NB4 (cell line): ENCODE measurements around a stretch of chr1.

DNA sequence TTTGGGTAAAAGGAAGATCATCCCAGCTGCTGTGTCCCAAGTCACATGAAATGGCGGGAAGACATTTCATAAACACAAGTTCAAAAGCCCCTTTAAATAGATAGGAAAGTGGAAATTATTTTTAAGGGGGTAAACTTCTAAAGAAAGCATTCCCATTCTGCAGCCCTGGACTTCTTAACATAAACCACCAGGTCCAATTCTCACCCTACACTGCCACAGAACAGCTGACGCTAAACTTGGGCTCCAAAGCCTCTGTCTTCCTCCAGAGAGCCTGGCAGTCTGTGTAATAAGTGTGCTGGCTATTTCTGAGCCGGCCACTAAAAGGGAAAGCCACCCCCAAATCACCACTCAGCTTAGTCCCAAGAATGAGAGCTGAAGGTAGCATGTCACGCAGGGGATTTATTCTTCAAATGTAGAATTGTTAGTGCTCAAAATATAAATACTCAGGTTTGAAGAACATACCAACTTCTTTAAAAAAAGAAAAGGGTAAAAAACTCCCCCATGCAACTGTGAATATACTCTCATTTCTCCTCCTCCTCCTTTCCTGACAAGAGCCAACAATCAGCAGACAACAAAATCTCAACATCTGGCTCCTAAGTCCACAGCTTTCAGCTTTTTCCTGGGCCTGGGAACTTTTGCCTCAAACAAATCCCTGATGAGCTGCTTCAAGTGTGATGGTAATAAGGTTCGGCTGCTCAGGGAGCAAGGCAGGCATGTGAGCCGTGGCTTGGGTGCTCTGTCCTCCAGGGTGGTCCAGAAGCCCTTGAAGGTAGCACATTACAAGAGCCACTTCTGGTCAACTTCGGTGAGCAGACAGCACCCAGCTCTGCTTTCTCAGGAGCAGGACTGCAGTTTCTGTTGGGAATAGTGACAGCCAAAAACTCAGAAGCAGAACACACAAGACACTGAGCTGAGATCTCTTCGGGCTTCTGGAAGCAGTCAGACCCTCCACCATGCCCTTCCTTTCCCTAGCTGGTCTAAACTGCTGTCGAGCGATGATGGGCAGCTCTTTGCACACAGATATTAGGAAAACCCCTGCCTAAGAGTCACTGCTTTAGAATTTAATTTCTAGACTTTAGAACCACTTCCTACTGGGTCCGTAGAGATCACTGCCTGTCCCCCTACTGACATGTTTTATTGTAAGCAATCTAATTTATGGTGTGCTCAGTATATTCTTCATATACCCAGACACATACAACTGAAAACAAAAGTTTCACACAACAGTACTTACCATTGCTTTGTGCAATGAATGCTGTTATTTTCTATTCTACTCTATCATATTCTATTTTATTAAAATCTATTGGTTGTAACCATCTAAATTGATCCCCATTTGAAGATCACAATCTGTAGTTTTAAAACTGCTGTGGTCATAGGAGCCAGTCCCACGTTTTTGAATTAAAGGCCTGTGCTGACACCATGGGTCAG is 46.2 kb downstream of the ITPKB start:
- RRBS: no CpG with 5 or more reads among the region's 12 CpGs

DNA sequence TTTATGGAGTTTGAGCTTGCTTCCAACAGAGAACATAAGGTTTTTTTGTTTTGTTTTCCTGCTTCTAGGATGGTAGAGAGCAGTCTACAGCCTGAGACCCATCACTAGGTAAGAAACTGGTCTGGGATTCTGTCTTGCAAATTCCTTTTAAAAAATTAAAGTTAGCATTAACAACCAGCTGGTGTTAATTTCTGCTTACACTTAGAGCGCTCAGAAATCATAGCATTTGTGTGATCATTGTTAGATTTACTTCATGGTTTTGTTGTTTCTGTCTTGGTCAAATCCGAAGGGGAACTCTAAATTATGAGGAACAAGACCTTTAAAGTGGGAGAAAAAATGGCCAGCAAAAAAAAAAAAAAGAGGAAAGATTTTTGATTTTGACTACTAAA is 22.3 kb upstream of the PSEN2 start:
- RRBS: no CpG with 5 or more reads among the region's 2 CpGs

GRCh38 chr1:226937983-226938499 is 2.1 kb upstream of the COQ8A start:
- RRBS: no CpG with 5 or more reads among the region's 6 CpGs

DNA sequence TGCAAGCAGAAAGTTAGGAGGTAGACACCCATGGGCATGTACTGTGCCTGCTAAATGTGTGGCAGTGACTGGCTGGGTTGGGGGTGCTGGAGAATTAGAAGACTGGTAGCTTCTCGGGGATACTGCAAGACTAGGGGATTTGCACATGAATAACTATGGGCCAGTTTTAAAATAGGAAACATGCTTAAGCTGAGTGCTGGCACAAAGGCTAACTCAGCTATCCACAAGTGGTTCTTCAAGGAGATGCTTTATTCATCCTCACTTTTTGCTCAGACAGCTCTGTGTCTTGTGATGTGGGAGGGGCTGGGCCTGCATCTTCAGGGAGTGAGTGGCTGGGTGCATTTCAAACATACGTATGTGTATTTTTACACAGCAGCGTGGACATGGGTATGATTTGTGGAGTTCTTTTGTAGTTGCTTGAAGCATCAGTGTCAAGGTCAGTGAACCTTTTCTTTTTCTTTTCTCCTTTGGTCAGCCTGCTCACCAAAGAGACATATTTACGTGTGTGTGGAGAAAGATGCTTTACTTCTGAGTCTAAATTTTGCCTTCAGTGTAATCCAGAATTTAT is 2.3 kb downstream of the COQ8A start:
- RRBS: no CpG with 5 or more reads among the region's 4 CpGs

DNA sequence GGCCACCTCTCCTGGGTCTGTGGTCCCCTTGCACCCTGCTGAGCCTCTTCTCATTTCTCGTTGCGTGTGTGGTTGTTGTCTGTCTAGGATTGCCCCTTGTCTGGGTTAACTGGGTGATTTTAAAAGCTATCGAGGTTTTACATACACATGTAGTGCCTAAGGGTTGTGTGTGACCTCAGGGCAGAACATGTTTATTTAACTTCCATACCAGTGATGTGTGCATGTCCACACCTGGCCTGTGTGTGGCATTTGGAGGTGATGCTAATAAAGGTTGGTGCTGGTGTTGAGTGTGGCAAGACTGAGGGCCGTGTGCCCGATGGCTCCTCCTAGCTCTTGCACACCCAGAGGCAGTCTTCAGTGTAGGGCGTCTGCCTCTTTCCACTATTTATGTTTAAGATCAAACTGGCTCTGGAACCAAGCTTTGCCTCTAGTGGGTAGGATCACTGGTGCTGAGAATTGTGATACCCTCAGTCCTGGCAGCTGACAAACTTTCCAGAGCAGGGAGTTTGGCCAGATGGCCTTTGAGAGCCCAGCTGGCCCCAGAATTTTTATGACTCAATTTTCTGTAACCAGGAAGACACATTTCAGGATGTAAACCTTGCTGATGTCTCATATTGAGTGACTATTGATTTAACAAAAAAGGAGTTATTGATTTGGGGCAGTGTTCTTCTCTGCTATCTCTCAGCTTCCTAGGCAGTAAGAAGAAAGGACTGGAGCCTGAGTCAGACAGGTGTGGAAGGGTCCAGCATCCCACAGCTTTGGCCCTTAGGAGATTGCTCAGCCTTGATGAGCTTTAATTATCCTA is 6.7 kb downstream of the COQ8A start:
- RRBS: no CpG with 5 or more reads among the region's 6 CpGs

GRCh38 chr1:226980729-226981352 is 40.7 kb downstream of the COQ8A start:
- RRBS: 77% methylated on average over 5 of the region's 22 CpGs

- RRBS: 96% methylated on average over 2 of the region's 19 CpGs
Observed at GRCh38 chr1:226986363-226986794, 46.3 kb downstream of the COQ8A start.

GRCh38 chr1:227058081-227058822 is 118.2 kb downstream of the COQ8A start:
- RRBS: no CpG with 5 or more reads among the region's 6 CpGs

DNA sequence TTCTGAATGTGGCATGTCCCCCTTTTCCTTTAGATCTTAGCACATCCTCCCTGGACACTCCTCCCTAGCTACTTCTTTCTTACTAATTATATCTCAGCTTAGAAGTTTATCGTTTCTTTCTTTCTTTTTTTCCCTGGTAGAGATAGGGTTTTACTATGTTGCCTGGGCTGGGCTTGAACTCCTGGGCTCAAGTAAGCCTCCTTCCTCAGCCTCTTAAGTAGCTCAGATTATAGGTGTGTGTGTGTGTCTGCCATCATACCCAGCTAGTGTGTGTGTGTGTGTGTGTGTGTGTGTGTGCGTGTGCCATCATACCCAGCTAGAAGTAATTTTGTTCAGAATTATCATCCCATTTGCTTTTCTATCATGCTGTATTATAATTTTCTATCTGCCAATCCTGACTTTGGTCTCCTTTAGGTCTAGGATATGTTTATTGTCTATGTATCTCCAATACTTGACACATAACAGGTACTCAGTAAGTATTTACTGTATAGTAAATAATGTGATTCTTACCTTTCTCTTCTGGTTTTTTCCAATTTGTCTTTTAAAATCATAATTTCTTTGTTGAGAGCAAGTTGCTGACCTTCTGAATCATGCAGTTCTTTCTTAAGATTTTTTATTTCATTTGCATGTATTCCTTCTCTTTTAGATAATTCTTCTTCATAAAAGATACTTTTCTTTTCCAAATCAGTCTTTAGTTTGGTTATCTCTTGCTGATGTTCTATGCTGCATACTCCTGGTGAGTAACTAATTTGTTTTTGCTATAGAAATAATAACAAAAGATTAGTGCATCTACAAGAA is 160.6 kb downstream of the COQ8A start:
- RRBS: no CpG with 5 or more reads among the region's 2 CpGs

DNA sequence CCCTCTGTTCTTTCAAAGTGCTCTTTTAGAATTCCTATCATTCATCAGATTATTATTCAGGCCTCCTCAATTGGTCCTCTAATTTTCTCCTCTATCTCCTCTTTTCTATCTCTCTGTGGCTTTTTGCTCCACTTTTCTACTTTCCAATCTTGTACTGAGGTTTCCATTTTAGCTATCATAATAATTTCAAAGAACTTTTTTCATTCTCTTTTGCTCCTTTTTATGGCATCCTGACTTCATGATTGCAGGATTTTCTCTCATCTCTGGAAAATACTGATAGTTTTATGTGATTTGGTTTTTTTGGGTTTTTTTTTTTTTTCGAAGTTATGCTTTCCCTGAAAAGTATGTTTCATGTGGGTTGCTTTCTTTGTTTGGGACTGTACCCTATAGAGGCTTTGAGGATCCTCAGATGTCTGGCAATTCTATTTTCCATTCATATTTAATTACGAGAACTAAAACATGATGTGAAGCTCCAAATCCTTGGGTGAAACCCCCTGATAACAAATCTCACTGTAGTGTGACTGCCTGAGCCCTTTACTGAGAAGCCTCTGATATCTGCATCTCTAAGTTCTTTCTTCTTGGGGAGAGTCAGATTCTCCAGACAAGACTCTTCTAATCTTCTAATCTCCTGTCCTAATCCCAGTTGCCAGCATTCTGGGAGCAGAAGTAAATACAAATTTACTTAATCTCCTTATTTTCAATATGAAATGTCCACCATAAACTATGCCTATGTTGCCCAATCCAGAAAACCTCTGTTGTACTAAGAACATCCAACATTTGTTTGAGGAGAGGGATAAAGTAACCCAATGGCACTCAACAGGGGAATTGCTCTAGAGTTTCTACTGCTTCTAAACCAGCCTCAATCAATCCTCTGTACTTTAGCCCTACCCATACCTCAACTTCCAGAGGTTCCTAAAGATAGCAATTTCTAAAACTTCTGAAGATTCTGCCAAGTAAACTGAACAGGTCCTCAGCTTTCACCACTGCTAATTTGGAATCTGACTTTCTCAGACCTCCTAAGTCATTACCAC is 15.3 kb downstream of the CDC42BPA start:
- RRBS: no CpG with 5 or more reads among the region's 2 CpGs

GRCh38 chr1:227312306-227313326 is 5.7 kb downstream of the CDC42BPA start:
- RRBS: no CpG with 5 or more reads among the region's 7 CpGs

DNA sequence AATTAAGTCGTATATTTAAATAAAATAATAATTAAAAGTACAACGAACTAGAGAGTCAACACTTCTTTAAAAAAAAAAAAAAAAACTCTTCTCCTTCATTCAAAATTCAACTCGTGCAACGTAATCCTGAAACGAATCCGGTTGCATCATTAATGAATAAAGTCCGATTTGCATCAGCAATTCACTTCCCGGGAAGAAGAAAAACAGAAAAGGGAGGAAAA is 938 bp downstream of the CDC42BPA start:
- RRBS: no CpG with 5 or more reads among the region's 8 CpGs

- RRBS: 57% methylated on average over 14 of the region's 26 CpGs
Observed at GRCh38 chr1:227787461-227787800, 28.0 kb upstream of the PRSS38 start.

DNA sequence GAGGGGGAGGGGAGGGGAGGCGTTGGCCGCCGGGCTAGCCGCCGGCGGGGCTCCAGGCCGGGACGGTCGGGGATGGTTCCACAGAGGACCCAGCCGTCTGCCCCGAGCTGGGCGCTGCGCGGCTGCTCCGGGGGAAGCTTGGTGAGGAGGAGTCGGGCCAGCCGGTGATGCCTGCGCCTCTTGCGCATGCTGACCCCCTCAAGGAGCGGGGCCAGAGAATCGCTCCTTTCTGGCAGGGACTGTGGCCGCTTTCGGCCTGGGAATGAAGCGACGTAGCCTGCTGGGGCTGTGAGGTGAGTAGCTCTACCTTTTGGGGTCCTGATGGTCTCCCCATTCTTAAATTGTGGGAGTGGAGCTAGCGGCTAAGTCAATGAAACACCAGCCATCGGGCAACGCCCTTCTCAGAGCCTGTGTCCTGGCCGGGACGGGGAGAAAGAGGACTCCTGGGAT is 602 bp upstream of the WNT9A start:
- RRBS: 16% methylated on average over 14 of the region's 30 CpGs

GRCh38 chr1:228085067-228086252 is 3.0 kb downstream of the ARF1 start:
- RRBS: no CpG with 5 or more reads among the region's 14 CpGs

DNA sequence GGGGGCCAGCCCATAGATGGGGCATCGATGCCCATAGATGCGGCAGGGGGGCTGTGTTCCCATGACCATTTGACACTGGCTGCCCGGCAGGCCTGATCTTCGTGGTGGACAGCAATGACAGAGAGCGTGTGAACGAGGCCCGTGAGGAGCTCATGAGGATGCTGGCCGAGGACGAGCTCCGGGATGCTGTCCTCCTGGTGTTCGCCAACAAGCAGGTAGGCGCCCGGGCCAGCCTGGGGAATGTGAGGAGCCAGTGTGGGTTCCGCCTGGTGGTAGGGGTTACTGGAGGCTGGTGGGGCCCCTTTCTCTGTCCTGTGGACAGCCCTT is 5.7 kb downstream of the C1orf35 start:
- RRBS: 94% methylated on average over 5 of the region's 14 CpGs

DNA sequence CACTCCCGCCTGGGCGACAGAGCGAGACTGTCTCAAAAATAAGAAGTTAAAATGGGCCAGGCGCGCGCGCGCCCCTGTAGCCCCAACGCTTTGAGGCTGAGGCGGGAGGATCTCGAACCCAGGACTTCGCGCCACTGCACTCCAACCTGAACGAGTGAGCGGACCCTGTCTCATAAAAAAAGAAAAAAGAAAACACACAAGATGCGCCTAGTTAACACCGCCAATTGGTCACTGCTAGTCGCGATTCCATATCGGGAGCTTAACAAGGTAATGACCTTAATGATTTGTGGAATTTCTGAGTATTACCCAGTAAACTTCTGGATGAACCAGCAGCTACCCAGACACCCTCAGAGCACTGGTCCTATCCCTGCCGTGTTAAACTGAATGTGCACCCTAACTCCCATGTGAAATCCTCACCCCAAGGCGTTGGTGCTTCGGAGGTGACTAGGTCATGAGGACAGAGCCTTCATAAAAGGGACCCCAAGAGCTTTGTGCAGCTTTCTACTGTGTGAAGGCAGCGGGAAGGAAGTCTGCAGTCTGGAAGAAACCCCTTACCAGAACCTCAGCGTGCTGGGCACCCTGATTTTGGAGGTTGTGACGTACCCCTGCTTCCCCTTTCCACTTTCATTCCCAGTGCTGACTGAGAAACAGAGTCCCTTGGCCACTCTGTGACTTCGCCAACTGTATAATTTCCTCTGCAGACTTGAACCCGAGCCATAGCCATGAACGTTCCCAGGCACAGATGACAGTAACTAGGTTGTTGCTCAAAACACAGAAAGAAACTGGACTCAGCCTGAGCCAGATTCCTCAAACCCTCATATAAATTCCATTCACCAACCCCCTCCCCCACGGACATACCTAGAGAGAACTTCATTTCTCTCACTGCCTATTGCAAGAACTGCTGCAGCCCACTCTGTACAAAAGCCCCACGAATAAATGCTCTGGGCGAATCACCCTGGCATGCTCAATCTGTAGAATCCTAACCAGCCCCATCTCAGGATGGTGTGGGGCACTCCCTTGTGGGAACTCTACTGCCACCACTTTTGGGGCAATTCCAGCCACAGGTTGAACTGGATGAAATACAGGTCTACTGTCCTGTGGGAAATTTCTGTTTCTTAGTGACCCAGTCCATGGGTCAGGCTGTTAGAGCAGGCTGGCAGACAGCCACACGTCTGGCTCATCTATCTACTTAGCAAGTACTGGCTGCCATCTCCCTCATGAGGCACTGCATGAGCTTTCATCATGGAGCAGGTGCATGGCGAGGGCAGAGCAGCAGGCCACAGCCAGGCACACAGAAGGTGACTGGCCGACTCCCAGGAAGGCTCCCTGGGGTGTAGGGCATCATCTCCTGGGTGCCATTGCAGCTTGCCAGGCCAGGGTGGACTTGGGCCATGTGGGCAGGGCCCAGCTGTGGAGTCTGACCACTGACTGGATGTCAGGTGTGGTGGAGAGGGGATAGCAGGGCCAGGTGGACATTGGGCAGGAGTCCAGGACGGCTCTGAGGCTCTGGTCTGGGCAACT is 1.2 kb upstream of the C1orf35 start:
- RRBS: no CpG with 5 or more reads among the region's 36 CpGs

DNA sequence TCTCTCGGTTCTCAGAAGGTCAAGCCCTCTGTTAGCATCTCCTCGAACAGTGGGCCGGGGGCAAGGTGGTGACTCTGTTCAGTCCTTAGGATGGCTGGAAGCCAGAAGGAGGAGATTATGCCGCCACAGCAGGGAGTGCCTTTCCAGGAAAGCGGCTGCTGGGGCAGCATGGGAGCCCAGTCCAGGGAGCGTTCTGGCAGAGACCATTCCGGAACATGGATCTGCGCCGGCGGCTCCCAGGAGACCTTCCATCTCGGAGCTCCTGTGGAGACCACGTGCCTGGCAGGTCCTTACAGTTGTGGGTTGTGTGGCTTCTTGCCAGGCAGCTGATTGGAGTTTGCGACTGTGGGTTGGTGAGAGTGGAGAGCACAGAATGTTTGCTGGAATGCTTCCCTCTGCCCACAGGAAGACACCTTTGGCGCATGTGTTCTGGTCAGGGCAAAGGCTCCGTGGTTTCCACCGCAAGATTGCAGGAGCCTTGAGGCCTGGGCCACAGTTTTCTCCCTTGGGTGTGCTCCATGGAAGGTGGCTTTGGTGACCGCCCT is 1.5 kb downstream of the GUK1 start:
- RRBS: no CpG with 5 or more reads among the region's 17 CpGs

- RRBS: no CpG with 5 or more reads among the region's 22 CpGs
Observed at GRCh38 chr1:228147132-228147844, 2.4 kb upstream of the GJC2 start.

DNA sequence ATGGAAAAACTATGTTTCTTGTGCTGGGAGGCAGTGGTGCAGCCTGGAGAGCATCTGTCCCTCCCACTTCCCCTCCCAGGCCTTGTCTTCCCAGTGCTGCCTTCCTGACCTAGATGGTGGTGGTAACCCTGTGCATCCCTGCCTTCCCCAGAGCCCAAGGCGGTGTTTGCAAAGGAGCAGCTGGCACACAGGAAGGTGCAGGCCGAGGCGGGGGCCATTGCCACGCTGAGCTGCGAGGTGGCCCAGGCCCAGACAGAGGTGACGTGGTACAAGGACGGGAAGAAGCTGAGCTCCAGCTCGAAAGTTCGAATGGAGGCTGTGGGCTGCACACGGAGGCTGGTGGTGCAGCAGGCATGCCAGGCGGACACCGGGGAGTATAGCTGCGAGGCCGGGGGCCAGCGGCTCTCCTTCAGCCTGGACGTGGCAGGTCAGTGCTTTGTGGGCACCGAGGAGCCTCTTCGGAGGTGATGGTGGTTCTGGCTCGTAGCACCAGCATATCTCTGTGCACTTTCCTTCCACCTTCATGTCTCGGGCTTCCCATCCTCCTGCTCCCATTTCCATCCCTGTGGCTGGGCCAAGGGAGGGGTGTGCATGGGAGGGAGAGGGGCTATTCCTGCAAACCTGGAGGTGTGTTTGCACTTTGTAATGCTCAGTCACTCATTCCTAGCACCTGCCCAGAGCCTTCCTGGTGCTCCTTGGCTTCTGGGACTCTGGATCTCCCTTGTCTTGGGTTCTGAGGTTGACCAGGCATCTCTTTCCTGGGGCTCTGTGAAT is 42.2 kb downstream of the OBSCN start:
- RRBS: no CpG with 5 or more reads among the region's 20 CpGs